HCT116 (cell line): ENCODE data around the genes P2RX2 and ZNF140.

- RRBS: 98% methylated on average over 4 of the region's 10 CpGs
These were observed 40.9 kb downstream of the FBRSL1 start for GRCh38 chr12:132530714-132531298.

DNA sequence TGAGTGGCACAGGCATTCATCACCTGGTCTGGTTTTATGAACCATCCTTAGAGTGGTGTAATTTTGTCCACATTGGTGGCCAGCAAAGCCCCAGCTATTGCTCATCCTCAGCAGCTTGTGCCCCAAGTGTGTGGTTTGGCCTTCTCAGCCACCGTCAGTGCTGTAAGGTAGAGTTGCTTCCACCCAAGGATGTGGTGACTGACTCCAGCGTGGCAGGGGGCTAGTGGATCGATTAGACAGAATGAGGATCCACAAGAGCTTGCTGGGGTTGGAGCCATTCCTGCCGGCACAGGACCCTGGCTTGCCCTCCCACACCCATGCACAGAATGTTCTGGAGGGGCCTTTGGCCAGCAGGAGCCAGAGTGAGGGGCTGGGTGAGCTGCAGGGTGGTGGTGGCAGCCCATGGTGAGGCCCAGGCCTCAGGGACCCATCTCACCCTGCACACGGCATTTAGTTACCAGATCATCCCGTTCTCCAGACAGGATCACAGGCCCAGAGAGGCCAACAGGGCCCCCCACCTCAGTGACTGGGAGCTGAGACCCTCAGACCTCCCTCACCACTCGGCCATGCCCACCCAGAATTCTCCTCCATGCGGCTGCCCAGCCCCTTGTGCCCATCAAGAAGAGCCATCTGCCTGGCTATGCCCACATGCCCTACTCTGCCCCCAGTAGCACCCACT lies 42.0 kb downstream of the FBRSL1 start:
- RRBS: no CpG with 5 or more reads among the region's 8 CpGs

GRCh38 chr12:132552094-132553173 lies 57.9 kb downstream of the LRCOL1 start:
- RRBS: no CpG with 5 or more reads among the region's 45 CpGs

GRCh38 chr12:132570131-132570847 lies 40.1 kb downstream of the LRCOL1 start:
- RRBS: 96% methylated on average over 10 of the region's 55 CpGs

DNA sequence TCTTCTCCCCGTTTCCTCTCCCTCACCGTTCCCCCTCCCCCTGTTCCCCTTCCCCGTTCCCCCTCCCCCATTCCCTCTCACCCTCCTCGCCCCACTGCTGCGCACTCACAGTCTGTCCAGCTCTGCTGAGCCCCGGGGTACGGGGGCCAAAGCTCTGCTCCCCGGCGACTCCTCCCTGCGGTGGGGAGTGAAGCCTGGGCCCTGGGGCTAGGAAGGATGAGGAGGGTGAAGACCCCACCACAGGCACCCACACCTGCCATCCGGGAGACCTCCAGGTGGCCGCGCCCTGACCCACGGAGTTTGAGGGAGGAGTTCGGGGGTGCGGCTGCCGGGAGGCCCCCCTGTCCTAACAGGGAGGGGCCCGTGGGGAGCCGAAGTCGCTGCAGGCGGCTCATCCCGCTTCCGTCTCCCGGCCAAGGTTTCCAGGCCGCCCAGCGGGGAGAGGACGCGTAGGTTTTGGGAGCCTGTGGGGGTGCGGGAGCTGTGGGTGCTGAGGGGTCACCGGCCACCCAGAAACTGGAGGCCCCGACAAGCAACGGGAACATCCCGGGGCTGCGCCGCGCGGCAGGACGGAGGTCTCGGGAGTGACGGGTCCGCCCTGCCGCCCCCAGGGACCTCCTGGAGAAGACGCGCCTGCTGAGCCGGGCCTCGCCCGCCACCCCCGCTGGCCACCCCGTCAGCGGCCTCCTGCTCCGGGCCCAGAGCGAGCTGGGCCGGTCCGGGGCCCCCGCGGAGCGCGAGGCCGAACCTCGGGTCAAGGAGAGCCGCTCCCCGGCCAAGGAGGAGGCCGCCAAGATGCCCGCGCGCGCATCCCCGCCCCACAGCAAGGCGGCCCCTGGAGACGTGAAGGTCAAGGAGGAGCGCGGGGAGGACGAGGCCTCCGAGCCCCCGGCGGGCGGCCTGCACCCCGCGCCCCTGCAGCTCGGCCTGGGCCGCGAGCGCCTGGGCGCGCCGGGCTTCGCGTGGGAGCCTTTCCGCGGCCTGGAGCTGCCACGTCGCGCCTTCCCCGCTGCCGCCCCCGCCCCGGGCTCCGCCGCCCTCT lies 27.7 kb downstream of the LRCOL1 start:
- RRBS: 96% methylated on average over 61 of the region's 99 CpGs

- RRBS: no CpG with 5 or more reads among the region's 18 CpGs
These were observed 26.0 kb downstream of the LRCOL1 start for GRCh38 chr12:132584259-132584813.

DNA sequence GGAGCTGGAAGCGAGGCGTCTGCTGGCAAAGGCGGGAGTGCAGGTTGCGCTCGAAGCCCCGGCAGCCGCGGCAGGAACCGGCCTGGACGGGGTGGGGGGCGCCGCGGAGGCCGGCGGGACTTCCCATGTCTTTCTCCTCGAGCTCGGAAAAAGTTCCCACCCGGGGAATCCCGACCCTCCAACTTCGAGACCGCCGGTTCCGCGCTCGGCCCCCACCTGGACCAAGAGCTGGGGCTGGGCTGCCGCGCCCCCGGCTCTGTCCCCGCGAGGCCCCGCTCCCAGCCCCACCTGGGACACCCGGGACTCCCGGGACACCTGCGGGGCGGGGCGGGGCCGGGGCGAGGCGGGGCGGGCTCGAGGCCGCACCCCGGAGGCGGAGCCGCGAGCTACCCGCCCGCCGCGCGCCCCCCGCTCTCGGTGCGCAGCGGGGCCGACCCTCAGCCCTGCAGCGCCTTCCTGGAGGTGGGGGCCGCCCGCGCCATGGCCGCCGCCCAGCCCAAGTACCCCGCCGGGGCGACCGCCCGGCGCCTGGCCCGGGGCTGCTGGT lies at the start of gene P2RX2:
TSS of gene P2RX2 (plus strand) at position 440 of the 547 bp plus-strand sequence.
- RRBS: 89% methylated on average over 12 of the region's 69 CpGs

GRCh38 chr12:132710957-132711690 lies 482 bp downstream of the PGAM5 start:
- RRBS: 1% methylated on average over 24 of the region's 76 CpGs

- RRBS: no CpG with 5 or more reads among the region's 20 CpGs
These were observed 24.7 kb downstream of the ANKLE2 start for GRCh38 chr12:132736782-132737501.

GRCh38 chr12:132761985-132762731 lies 526 bp upstream of the ANKLE2 start:
- RRBS: 1% methylated on average over 43 of the region's 84 CpGs

DNA sequence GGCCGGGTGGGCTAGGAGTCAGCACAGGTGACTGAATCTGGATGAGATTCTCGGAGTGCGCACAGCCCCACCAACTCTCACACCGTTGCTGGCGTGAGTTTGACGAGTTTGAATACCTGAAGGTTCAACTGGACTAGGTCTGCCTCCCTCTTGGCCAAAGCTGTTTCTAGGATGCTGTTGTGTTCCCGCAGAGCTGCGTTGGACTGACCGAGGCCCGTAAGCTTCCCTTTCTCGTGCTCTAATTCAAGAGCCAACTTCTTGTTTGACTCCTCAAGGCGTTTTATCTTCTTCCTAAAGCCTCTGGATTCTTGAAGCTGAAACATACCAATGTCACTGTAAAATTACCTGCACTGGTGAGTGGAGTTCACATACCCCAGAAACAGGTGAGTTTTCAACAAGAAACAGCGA lies 20.6 kb upstream of the ANKLE2 start:
- RRBS: no CpG with 5 or more reads among the region's 13 CpGs

DNA sequence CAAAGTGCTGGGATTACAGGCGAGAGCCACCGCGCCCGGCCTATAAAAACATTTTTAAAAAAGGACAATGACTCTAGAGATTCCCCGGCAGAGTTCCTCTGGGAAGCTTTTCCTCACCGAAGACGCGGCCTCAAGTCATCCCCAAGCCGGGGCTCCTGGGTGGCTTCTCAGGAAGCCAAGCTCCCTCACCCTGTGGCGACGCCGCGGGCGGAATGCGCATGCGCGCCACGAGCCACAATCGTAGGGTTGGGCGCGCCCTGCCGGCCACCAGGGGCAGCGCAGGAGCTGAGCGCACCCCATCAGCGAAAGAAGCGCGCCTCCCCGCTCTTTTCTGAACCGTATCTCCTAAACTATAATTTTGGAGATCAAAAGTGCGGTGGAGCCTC lies 17.3 kb upstream of the CHFR start:
- RRBS: 95% methylated on average over 5 of the region's 30 CpGs

DNA sequence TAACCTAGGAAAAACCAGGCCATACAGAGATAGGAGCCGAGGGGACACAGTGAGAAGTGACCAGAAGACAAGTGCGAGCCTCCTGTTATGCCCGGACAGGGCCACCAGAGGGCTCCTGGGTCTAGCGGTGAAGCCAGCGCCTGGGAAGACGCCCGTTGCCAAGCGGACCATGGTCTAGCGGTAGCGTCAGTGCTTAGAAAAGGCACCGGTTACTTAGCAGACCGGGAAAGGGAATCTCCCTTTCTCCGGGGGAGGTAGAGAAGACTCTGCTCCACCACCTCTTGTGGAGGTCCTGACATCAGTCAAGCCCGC lies 9.2 kb upstream of the ZNF26 start:
- RRBS: no CpG with 5 or more reads among the region's 14 CpGs

GRCh38 chr12:133057308-133057973 lies 20.1 kb downstream of the ZNF84 start:
- RRBS: no CpG with 5 or more reads among the region's 9 CpGs

DNA sequence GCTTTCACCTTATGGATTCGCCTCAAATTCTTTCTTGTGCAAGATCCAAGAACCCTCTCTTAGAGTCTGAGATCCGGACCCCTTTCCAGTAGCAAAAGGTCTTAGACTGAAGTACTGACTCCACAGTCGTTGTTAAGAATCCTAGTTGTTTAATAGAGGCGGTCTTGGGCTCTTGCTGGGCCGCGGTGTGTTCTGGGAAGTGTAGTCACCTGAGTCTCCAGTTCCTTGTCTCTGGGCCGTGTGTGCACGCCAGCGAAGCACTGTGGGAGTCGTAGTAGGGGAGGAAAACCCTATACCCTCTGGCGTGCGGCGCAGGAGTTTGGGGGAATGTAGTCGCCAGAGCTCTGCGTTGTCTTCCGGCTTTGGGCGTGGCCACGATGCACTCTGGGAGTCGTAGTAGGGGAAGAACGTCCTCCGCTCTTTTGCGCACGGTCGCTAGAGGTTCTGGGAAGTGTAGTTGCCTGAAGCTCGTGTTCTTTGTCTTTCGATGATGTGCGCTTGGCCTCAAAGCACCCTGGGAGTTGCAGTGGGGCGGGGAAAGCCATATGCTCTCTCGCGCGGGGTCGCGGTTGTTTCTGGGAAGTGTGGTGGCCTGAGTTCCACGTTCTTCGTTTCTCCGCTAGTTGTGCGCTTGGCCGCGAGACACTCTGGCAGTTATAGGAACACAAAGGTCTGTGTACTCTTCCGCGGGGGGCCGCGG lies 691 bp upstream of the ZNF140 start:
- RRBS: no CpG with 5 or more reads among the region's 43 CpGs

DNA sequence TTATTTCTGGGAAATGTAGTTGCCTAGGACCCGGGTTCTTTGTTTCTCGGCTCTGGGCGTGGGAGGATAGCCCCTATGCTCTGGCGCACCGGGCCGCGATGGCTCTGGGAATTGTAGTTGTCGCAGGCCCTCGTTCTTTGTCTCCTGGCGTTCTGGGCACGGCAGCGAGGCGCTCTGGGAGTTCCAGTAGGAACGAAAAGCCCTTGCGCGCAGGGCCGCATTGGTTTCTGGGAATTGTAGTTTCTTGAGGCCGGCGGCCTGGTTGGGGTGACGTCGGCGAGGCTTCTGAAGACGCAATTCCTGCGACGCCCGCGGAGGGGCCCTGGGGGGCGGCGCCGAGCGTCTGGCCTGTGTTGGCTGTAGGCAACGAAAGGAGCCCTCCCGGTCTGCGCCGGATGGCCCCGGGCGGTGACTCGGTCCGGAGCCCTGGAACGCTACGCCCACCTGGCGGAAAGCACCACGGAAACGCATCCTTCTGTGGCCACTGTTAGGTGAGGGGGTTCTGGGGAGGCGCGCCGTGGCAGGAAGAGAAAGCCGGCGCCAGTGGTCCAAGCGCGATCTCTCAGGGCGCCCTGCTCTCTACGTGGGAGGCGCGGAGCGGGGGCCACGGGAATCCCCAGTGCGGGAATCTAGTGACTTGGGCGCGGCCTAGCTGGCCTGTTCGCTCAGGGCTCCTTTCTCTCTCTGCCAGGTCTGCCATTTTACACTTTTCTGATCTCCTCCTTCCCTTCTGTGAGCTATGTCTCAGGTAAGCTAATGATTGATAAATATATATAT lies at the start of gene ZNF140:
TSS of gene ZNF140 (plus strand) at position 342 of the 777 bp plus-strand sequence.
- RRBS: 65% methylated on average over 5 of the region's 61 CpGs

GRCh38 chr12:133139160-133139831 lies 8.9 kb downstream of the ZNF10 start:
- RRBS: no CpG with 5 or more reads among the region's 2 CpGs

DNA sequence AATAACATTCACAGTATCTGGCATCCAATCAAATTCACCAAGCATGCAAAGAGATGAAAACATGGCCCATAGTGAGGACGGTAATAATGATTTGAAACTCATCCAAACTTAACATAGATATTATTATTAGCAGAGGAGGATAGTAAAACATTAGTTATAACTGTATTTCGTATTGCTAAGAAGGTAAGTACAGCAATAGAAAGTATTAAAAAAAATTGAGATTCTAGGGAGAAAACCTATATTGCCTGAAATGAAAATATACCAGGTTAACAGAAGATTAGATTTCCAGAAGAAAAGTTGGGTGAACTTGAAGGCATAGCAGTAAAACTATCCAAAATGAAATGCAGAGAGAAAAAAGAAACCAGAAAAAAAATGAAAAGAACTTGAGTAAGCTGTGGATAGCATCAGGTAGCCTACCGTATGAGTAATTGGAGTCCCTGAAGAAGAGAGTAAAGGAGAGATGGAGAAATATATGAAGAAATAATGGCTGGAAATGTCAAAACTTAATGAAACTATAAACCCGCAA lies 10.9 kb downstream of the ZNF10 start:
- RRBS: no CpG with 5 or more reads among the region's 4 CpGs

DNA sequence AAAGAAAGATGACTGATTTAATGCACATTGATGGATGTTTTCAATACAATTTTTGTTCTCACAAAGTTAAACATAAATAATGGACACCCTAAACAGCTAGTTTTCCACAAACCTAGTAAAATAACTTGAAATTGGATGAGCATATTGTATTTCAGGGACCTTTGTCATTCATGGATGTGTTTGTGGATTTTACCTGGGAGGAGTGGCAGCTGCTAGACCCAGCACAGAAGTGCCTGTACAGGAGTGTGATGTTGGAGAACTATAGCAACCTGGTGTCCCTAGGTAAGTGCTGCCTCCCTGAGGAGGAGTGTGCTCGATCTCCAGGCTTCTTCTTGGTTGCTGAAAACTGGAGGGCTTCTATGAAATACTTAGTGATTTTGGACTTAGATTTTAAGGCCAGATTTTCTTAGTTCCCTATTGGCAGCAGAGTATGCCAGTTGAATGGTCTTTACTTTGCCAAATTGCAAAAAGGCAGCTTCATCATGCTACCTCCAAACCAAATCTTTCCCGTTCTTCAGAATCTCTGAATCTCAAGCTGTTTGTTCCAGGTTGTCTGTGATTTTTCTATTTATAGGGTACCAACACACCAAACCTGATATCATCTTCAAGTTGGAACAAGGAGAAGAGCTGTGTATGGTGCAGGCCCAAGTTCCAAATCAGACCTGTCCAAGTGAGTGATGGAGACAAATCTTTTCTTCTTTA lies 10.2 kb downstream of the ZNF268 start:
- RRBS: no CpG with 5 or more reads among the region's 2 CpGs